Mesenchymal stem cell of the bone marrow (primary cell): ENCODE results near the genes ANO1, SHANK2 and KRTAP5-10.

- CAGE, long polyA plus RNA, result no peak
Measured at GRCh38 chr11:69939503-69940557, 120.6 kb upstream of the FGF3 start.

DNA sequence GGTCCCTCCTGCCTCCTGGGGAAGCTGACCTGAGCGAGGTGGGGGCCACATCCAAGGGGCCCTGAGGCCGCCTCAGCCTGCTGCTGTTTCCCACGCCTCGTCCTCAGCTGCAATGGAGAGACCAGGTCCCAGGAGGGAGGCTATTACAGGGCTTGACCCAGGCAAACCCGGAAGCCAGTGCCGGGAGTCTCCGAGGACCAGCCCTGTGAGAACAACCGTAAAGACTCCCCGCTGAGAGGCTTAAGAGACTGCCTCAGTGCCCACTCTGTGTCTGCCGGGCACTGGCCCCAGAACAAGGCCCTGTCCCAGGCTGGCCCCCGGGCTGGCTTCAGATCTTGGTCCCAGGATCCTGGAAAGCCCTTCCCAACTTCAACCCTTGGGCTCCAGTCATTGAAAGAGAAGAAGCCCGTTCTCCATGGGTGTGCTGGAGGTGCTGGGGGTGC lies 124.3 kb upstream of the FGF3 start:
- CAGE, long polyA plus RNA, result no peak

DNA sequence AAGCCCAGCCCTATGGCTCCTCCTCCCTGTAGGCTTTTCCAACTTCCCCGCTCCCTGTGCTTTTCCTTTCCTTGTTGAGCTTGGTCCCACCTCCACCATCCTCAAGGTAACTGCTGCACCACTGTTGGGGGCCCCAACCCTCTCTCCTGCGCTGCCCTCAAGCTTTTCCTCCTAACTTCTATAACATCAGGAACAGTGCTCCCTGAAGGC lies 27.8 kb upstream of the ANO1 start:
- CAGE, long polyA plus RNA, result no peak

GRCh38 chr11:70077694-70078715 lies at the start of gene ANO1:
ANO1 (plus strand) TSS chr11:70078317.
- CAGE, long polyA plus RNA, result no peak

- CAGE, long polyA plus RNA, result no peak
Measured at GRCh38 chr11:70111161-70111987, 33.3 kb downstream of the ANO1 start.

- CAGE, long polyA plus RNA, result no peak
Measured at GRCh38 chr11:70135370-70136112, 57.4 kb downstream of the ANO1 start.

- CAGE, long polyA plus RNA, result no peak
Measured at GRCh38 chr11:70225605-70226332, 22.7 kb downstream of the FADD start.

GRCh38 chr11:70330054-70330458 lies 59.6 kb downstream of the PPFIA1 start:
- CAGE, long polyA plus RNA, result no peak

DNA sequence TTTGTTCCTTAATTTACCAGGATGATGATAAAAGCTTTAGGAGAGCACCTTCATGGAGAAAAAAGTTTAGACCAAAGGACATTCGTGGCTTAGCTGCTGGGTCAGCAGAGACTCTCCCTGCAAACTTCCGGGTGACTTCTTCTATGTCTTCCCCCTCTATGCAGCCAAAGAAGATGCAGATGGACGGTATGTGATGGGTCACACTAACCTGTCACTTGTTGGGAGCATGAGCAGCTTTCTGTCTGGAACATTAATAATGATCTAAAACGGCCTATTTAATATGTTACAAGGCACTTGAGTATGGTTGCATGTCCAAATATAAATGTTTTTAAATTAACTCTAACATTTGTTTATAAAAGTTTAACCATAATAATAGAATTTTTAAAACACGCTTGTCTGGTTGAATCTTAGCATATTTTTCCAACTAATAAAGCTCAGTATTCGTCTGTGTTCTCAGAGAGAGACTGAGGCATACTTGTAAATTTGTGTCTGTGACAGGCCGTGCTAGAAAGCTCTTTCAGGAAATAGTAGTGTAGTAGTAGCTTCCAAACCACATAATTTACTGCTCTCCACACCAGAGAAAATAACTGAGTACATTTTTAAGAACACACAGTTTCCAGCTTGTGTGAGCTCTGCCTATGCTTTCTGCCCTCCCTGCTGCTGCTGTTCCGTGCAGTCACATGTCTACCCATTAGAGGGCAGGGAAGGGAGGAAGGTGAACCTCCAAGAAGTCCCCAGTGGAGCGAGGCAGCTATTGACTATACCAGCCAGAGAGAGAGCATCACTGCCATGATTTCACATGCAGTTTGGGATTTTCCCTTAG lies 20.1 kb upstream of the CTTN start:
- CAGE, long polyA plus RNA, result no peak

DNA sequence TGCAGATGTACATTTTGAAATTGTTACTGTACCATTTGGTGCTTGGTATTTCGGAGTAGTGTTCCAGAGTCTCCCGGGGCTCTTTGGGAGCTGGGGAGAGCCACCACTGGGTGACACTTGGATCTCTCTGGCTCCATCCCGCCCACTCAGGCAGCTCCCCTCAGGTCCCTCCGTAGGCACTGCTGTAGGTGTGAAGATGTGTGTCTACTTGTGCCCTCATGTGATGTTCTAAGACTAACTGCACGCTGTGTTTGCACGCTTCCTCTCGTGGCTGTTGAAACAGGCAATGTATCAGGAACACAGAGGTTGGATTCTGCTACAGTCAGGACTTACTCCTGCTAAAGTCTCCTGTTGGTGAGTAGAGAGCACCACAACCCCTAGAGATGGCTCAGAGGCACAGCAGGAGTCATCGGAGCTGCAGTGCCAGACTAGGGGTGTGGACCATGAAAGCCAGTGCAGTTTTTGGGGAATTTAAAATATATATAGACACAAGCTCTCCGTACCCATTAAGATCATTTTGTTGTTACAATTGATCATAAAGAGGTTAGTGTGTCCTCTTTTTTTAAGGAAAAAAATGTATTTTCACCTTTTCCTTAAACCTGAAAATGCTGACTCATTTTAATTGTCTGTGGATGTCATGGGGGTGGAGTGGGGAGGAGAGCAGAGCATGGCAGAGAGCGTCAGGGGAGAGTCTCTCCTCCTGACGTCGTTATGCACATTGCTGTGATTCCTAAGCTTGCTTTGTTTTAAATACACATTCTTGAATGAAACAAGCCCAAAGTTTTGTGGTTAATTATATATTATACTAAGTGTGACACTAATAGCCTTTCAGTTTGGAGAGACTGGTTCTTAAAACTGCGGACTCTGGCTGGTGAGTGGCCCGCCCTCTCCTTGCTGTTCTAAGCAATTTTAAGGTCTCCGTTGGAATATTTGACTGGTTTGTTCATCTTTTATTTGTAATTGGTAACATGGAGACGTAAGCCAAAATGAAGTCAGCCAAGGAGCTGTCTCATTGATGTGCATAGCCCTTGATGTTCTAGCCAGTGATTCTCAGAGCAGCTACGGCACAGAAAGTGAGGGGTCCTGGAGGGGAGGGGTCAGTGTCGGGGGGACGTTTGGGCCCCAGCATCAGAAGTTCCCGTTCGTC lies 16.2 kb upstream of the CTTN start:
- CAGE, long polyA plus RNA, result no peak

DNA sequence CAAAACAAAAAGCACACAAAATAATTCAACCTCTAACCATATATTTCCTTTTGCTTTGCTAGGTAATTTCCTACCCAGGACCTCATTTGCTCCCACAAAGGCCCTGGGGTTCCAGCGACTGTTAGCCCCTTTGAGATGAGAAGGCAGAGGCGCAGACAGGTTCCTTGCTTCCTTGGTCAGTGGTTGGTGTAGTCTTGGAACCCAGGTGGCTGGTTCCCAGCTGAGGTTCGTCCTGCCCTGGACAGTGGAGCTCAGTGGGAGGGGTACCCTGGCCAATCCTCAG lies 61.6 kb downstream of the CTTN start:
- CAGE, long polyA plus RNA, result no peak

GRCh38 chr11:70641900-70643016 lies 243.9 kb downstream of the CTTN start:
- CAGE, long polyA plus RNA, result no peak

DNA sequence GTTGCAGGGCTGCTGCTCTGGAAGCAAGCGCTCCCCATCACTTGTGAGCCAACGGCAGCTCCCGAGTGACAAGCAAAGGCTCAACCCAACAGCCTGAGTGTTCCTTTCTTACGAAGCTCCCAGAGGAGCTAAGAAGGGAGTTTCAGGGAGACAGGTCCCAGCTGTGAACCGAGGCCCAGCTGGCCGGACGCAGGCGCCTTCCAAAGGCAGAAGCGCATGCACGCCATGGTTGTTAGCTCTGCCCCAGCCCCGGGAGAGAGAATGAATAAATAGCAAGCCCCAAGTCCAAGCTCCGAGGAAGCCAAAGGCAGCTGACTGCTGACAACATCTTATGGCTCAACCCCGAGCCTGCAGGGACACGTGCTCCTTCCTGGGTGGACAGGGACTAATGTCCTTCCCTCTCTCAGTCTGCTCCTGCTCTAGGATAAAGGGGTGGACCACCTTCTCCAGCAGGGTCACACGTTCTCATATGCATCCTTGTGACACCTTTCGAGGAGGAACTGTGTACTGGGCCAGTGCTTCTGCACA lies 30.0 kb downstream of the SHANK2 start:
- CAGE, long polyA plus RNA, result no peak

DNA sequence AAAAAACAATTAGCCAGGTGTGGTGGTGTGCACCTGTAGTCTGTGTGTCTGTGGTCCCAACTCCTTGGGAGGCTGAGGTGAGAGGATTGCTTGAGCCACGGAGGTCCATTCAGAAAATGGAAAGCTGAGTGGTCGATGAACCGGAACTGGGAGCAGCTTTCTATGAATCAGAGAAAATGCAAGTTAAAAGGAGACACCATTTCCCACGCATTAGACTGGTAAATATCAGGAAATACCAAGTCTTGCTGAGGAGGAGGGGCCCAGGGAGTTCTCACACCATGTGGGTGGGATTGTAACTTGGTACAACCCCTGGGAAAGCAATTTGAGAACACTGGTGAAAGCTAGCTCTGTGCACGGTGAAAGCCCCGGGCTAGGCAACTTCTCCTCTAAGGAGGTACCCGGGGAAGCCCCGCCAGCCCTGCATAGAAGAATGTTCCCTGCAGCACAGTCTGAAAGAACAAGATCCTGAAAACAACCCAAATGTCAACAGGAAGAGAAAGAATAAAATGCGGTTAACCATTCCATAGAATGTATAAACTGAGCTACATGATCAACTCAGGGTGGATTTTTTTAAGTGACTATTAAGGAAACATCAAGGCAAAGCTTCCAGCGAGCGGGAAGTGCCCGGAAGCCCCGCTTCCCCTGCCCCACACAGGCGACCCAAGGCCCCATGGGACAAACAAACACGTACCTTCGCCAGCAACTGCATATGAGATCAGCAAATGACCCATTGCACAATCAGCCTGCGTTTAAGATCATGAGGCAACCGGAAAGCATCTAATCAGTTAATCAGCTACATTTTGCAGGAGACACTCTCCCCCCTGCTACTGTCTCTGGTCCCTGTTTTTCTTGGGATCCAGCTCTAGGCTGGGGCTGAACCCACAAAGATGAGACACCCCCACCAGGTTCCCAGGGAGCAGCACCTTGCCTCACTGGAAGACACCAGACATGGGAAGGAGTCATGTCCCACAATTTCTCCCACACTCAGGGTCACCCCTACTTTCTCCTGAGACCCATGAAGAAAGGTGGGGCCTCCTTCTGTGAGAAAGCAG lies 11.3 kb downstream of the SHANK2 start:
- CAGE, long polyA plus RNA, result no peak

DNA sequence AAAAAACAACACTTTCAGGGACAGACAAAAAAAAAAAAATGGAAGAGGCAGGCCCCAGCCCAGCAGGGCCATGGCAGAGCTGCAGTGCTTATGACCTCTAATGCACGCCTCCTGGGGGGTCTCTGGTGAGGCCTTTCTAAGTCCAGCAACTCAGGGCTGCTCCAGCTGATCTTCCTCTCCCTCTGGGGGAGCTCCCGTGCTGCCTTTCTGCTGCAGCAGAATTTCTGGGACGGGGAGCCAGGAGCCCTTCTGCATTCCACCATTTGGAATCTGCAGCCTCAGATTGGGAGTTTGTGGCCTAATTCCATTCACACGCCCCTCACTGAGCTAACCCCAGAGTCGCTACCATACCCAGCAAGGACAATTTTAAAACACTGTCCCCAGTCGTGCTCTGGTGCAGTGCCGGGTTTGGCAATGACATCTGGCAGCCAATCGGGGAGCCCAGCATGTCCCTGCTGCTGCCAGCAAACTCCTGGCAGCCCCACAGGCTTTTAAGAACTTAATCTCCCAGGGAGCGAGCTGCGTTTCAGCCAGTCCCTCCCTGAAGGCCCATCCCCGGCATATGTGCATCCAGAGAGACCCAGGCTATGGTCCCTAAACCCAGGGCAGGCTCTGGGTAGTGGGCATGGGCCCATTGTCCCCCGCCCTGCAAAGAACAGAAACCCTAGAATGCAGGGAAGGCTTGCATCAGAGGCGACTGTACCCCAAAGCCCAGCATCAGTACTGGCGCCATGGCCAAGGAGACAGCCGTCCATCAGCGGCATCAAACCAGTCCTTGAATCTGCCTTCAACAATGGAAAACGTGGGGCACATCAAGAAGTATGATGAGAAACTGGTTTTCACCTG lies 4.7 kb downstream of the SHANK2 start:
- CAGE, long polyA plus RNA, result no peak

- CAGE, long polyA plus RNA, result no peak
Measured at GRCh38 chr11:71252305-71253136, at the start of gene SHANK2. SHANK2 (minus strand) TSS chr11:71252577.

DNA sequence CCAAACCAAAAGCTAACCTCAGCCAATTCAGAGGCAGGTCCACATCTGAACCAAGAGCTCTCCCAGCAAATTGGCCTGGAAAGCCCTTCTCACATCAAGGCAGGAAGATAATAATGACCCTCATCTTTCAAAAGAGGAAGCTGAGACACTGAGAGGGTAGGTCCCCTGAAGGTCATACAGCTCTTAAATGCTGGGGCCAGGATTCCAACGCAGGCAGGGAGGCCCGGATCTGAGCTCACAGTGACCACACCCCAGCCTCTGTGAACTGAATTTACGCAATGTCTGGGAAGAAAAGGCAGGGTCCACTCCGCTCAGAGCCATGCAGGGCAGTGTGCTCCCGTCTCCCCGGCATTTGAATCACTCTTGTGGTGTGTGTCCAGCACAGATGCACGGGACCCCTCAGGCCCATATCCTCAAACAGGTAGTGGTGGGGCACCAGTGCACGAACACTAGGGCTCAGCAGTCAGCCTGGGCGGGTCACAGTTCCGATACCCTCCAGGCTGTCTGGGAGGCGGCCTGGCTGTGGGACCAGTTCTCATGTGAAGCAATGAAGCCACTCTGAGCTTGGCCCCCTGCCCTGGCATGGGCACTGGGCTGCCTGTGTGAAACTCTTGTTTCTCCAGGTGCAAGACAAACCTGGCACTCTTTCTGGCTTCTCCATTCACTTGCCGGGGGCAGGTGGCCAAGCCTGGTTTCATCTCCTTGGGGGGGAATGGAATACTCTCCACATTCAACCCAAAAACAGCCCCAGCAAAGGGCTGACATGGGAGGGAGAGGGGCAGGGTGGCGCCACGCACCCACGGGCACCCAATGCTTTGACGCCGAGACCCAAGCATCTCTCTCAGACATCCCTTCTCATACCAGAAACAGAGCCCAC lies 14.5 kb downstream of the DHCR7 start:
- CAGE, long polyA plus RNA, result no peak

- CAGE, long polyA plus RNA, result no peak
Measured at GRCh38 chr11:71565407-71565839, at the start of gene KRTAP5-10. KRTAP5-10 (plus strand) TSS chr11:71565563.

DNA sequence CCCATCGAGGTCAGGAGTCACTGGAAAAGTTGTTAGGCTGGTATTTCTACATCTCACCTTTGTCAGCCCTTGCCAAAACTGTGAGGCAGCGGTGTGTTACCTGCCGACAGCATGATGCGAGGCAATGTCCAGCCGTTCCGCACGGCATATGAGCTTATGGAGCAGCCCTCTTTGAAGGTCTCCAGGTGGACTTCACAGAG lies 6.8 kb upstream of the KRTAP5-11 start:
- CAGE, long polyA plus RNA, result no peak

- CAGE, long polyA plus RNA, result no peak
Measured at GRCh38 chr11:71656419-71656821, 73.7 kb upstream of the KRTAP5-11 start.